Fibroblast of the aortic adventitia (primary cell): Measurements from ENCODE around the gene MBNL1.

GRCh38 chr3:151346245-151346551 lies 16.8 kb upstream of the P2RY13 start:
- CAGE, long polyA plus RNA, result no peak

DNA sequence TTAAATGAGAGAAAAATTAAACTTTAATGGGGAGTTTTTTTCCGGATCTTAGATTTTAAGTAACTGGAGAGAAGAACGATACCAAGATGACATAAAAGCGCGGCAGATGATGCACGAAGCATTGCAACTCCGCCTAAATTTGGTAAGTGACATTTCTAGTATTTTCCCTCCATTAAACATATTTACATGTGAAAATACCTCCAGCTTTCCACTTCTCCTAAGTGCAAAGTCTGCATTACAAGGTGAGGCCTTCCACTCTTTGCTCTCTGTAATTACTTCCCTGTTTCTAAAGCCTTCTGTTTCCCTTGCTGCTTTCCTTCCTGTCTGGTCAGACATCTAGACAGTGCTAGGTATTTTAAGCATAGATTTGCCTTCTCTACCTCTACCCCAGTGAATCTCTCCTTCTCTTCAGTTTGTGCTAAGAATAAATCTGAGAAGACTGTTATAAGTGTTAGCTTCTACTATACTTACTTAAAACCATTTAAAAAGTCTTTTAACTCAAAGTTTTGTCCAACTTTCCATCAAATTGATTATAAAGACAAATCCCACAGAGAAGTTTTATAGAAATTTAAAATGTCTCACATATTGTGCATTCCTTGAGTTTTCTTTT lies 1.8 kb downstream of the P2RY12 start:
- CAGE, long polyA plus RNA, result no peak

DNA sequence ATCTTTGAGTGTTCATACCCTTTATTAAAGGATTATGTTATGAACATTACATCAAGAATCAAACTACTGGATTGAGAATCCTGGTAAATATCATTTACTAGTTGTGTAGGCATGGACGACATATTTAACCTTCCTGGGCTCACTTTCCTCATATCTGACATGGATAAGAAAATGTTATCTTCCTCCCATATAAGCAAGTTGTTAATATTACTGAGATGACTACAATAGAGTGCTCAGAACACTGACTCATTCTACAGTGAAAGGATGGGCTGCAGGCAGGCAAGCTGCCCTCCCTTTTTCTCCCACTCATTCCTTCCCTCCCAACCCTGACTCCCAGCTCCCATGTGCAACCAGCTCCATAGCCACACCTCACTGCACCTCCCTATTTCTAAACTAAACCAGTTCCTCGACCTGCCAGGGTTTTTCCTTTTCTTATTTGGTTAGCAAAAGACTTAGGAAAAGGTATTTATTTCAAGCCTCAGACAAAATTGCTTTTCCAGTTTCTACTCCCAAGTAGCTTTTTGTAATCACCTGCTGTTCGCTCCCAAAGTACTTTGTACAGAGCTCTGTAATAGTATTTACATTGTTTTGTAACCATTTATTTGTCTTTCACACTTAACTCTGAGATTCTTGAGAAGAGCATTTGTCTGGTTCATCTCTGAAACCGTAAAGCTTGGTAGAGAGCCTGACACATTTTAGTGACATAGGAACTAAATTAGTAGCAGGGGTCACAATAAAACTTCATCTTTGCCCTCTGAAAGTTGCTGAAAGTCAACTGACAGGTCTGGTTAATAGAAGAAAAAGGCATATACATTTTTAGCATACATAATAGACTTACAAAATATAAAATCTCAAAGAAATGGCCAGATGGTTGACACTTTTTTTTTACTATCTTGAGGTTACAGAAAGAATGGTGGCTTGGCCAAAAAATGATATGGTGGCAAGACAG lies 2.2 kb downstream of the AADAC start:
- CAGE, long polyA plus RNA, result no peak

GRCh38 chr3:151832452-151832767 lies 18.5 kb downstream of the AADAC start:
- CAGE, long polyA plus RNA, result no peak

- CAGE, long polyA plus RNA, result no peak
These were observed 2.3 kb downstream of the SUCNR1 start for GRCh38 chr3:151875740-151876206.

DNA sequence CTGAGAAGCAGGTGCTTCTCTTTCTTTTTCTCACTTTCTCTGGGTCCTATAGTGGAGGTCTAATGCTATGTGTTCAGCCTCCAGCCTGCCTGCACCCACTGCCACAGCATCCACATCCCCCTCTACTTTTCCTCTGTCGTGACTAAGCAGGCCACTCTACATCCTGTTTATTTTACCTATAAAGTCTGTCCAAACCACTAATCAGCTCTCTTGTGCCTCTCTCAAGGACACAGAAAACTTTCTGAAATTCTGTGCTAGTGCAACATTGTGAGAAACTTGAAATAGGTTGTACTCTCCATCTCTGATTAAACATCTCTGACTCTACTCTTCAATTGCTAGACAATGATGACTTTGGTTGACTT lies 27.9 kb downstream of the SUCNR1 start:
- CAGE, long polyA plus RNA, result no peak

- CAGE, long polyA plus RNA, result no peak
These were observed 54.5 kb downstream of the SUCNR1 start for GRCh38 chr3:151927944-151928423.

DNA sequence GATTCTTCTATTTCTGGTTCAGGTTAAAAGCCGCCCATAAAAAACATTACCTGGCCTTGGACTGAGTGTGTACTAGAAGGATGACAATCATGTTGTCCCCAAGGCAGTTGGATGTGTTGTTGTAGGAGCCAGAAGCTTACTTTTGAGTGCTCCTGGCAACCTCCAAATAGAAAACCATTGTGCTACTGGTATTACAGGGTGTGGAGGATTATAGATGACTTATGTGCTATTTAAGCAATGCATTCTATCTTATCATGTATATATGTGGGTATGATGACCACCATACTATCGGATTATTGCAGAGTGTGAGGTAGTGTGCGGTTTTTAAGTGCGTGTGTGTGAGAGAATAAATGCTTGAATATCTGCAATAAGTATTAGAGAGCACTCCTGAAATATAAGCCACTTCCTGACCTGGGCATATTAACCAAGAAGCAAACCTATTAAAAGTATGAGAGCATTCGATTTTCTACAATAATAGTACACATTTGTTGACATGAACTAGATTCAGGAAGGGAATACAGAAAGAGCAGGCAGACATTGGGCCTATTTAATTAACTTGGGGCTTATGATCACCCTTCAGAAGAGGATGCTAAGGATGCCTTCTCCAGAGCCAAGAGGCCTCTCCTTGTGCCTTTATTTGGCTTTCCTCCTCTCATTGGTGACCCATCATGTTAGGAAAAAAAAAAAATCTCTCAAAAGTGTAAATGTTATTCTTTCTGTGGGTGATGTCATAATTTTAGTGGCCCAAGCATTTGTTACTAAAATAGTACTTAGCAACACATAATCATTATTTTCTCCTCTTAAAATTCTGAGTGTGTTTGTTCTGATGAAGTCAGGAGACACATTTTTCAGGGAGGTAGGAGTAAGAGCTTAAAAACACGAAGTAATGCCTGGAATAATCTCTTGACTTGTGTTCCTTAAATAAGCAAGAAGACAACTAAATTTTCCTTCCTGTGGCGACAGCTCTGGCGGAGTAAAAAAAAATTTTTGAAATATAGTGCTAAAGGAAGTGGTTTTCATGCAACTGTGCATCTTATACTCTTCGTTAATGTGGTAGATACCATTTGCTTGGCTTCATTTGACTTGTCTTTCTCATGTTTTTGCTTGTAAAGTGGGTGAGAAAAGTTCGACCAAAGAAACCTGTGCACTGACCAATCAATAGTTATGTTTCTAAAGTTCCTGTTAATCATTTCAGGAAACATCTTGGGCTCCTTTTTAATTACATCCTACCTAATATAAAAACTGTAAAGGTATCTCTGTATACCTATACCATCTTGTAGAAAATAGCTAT lies 11.5 kb upstream of the MBNL1 start:
- CAGE, long polyA plus RNA, result no peak

DNA sequence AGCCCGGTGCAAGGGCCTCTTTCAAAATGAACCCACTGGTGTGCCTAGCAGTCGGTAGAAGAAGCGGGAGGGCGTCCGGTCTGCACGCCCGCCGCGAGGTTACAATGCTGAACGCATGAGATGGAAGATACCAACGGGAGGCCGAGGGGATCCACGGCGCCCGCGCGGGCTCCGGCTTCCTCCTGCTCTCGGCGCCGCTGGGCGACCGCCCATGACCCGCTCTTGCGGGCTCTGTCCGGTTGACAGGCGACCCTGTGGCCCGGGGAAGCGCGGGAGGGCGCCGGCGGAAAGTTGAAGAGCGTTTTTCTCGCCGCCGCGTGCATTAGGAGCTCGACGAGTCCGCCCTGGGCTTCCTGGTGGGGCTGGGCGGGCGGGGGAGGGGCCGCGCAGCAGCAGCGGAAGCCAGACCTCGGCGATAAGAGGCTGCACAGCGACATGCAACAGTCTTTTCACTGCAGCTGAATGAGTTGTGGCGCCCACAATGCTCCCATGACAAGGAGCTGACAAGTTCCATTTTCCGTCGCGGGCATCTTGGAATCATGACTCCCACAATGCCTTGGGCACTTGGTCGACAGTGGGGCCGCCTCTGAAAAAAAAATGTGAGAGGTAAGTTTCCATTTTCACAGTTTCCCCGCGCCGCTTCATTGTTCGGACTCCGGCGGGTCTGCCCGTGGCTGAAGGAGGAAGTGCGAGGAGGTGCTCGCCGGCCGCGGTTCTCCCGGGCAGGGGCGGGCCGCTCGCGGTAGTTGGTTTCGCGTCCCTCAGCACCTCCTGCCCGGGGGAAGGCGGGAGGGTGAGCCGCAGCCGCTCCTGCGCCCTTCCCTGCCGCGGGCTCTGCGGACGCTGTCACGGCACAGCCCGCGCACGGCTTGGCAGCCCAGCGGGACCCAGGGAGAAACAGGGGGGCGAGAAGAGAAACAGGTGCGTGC lies at the start of gene MBNL1:
Gene MBNL1 (plus strand): TSS at position 443 of the 929 bp plus-strand sequence.
- CAGE, long polyA plus RNA, result no peak

GRCh38 chr3:152279785-152280390 lies 11.2 kb downstream of the MBNL1 start:
- CAGE, long polyA plus RNA, result no peak

- CAGE, long polyA plus RNA, result no peak
These were observed 40.4 kb downstream of the MBNL1 start for GRCh38 chr3:152308804-152309833.

DNA sequence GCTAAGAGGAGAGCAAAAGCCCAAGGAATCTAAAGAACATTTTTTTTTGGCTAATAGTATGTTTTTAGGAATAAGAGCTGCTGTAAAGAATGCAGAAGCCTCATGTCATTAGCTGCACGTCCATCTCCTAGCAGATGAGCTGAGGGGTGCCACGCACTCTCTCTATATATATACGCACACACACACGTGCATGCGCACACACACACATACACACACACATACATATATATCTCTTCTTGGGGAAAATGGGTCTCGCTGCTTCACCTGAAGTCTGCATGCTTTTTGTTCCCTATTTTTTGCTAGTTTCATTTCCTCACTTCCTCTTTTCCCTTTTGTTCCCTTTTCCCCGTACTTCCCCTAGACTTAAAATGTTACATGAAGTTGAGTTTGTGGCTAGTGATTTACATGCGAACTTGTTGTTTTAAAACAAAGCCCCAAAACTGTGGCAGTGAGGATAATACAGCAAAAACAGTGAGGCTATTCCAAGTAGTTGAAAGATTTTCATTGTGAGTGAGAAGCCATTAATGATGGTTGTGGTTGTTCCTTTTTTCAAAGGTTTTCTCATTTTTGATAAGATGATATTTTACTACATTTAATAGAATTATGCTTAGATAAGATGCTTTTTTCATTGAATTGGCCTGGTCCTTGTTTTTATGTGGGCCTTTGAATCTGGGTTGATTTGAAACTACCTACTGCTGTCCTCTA lies 108.0 kb downstream of the MBNL1 start:
- CAGE, long polyA plus RNA, result no peak

- CAGE, long polyA plus RNA, result no peak
These were observed 116.9 kb downstream of the MBNL1 start for GRCh38 chr3:152385522-152386232.

- CAGE, long polyA plus RNA, result no peak
These were observed 134.6 kb downstream of the MBNL1 start for GRCh38 chr3:152402944-152404077.

DNA sequence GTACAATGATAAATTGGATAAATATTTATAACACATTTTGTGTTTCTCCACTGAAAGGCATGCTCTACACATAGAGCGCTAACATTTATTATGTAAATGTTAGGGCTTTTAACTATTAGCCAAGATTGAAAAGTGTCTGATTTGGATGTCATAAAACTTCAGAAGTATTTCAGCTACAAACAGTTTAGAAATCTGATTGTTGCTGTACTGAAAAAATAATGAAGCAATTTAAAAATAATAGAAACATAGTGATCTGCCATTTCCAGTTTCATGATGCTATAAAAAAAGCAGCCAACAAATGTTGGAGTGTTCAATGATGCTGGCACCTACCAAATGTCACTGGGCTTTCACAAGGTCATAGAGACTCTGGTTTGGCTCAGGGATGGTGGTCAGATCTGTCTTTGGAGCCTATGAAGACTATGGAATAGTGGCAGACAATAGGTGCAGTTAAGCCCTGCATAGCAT lies 137.0 kb downstream of the MBNL1 start:
- CAGE, long polyA plus RNA, result no peak

DNA sequence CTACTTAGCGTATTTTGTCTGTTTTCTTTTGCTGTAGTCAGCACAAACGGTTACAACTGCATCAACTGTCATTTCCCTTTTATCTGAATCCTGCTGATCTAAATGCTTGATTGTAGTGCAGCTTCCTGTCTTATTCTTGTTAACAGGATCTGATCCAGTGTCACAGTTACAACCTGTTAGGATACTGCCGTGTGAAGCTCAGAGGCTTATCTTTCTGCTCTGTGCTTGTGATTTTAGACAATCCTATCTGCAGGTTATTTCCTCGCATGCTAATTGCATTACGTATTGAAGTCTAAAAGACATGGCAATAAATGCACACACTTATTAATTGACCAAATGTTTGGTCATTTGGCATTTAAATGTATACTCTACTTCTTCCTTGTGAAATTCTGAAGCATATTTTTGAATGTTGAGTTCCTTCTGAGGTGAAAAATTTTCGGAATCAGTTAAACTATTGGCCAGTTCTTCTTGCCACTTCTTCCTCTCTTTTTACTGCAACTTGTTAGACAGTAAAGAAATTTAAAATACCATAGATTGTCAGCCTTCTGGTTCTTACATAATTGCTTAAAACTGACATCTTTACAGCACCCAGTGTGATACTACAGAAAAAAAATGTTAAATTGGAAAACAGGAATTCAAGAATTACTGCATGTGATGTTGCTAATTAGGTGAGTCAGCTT lies 168.2 kb downstream of the MBNL1 start:
- CAGE, long polyA plus RNA, result no peak

DNA sequence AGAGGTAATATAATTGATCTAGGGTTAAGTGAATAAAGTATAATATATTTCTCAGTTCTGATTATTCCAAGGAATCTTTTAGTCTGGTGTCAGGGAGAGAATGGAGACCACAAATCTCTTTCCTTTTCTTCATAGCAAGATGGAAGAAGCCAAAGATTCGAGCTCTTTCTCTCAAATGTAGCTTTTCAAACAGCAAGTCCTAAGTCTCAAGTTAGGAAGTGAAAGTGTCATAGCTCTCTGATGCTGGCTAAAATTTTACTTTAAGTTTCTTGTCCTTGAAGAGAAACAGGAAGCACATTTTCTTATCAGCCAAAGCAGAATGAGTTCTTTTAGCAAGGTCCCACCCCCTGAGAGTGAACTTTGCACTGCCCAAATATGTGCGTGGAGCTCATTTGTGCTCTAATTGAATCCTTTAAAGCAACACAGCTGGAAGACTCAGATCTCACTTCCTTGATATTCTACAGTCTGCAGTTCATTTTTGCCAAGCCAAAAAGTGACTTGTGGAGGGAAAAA lies 238.9 kb upstream of the P2RY1 start:
- CAGE, long polyA plus RNA, result no peak

GRCh38 chr3:152836952-152837193 lies 1.9 kb downstream of the P2RY1 start:
- CAGE, long polyA plus RNA, result no peak

- CAGE, long polyA plus RNA, result no peak
These were observed 59.7 kb downstream of the RAP2B start for GRCh38 chr3:153221523-153222244.

DNA sequence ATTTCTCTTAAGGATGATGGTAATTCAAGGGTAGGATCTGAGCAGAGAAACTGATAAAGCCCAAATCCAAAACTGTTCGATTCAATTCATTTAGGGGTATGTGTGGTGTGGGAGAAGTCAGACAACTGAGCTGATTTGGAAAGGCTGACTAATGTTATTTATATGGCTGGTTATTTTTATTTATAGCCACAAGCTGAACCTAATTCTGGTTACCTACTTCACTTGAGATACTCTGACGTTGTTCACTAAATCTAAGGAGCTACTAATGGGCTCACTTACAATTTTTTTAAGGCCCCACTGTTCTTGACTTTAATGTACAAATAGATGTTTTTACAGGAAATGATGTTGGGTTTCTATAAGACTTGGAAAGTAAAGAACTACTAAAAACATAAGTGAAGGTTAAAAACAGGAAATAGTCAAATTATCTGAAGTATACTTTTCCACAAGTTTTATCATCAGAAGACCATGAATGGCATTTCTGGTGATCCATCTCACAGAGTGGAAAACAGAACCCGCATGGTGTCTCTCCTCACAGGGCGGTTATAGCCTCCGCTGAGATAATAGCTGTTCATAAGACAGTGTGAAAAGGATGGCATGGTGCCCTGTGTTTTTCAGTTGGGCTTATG lies 462.2 kb downstream of the RAP2B start:
- CAGE, long polyA plus RNA, result no peak